Metastatic Liver Carcinoma in the Adrenal Gland (tissue), 2 donors: ENCODE data around the genes ZNF528 and ZNF611.

- PRO-cap, 2 experiments: no peak in any of the 2 experiments
These were observed 11.0 kb downstream of the PPP2R1A start for GRCh38 chr19:52200530-52201565.

DNA sequence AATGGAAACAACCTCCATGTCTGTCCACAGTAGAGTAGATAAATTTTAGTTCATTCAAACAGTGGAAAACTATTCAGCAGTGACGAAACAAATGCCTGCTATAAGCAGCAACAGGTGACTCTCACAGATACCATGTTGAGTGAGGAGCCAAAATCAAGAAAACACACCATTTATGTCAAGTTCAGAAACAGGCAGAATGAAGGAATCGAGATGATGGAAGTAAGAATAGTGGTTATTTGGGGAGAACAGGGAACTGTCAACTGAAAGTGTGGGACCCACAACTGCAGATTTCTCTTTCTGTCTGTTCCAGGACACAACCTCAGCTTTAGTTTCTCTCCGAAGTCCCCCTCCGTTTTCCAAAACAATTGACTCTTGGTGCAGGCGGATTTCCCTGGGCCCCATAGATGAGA lies 34.1 kb downstream of the PPP2R1A start:
- PRO-cap, 2 experiments: no peak in any of the 2 experiments

DNA sequence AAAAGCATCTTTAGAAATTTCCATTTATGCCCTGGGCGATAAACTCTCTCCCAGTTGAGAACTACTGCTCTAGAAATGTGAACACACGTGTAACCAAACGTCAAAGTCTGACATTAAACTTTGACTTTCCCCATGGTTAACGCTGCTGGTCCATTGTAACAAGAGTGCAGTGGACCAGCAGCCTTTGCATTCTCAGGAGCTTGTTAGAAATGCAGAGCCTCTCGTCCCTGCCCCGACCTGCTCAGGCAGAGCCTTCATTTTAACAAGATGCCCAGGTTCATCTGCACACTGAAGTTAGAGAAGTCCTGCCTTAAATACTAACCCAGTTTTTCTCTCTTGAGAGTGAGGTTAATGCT lies 37.8 kb downstream of the PPP2R1A start:
- PRO-cap, 2 experiments: no peak in any of the 2 experiments

- PRO-cap, 2 experiments: no peak in any of the 2 experiments
These were observed 38.4 kb upstream of the ZNF766 start for GRCh38 chr19:52230876-52231517.

- PRO-cap, 2 experiments: no peak in any of the 2 experiments
These were observed 33.9 kb upstream of the ZNF766 start for GRCh38 chr19:52235413-52235945.

GRCh38 chr19:52269248-52269492 lies 217 bp upstream of the ZNF766 start:
- PRO-cap, 2 experiments: peak in 2 of 2 experiments; most common minus-strand start chr19:52269433 (in 2)

GRCh38 chr19:52285086-52285820 lies 11.7 kb upstream of the ZNF480 start:
- PRO-cap, 2 experiments: no peak in any of the 2 experiments

DNA sequence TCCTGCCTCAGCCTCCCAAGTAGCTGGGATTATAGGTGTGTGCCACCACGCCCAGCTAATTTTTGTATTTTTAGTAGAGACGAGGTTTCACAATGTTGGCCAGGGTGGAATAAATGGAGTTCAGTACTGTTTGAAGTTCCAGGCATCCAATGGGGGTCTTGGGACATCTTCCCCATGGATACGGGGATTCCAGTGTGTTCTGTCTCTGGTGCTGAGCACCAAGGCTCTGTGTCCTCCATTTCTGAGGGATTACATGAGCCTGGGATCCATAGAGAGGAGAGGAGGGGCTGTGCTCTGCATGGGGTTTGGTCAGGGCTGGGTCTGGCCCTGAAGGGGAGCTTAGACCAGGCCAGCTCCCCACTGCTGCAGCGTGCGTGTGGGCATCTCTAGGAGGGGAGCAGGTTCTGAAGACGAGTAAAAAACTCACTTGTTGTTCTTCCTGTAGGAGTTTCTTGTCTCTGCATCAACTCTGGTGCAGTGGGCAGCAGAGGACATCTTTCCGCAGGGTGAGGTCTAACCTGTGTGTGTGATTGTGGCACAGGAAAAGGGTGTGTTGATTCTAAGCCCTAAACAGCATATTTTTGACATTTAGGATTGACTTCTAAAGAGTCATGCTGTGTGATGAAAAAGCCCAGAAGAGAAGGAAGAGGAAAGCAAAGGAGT lies 3.0 kb downstream of the ZNF480 start:
- PRO-cap, 2 experiments: no peak in any of the 2 experiments

DNA sequence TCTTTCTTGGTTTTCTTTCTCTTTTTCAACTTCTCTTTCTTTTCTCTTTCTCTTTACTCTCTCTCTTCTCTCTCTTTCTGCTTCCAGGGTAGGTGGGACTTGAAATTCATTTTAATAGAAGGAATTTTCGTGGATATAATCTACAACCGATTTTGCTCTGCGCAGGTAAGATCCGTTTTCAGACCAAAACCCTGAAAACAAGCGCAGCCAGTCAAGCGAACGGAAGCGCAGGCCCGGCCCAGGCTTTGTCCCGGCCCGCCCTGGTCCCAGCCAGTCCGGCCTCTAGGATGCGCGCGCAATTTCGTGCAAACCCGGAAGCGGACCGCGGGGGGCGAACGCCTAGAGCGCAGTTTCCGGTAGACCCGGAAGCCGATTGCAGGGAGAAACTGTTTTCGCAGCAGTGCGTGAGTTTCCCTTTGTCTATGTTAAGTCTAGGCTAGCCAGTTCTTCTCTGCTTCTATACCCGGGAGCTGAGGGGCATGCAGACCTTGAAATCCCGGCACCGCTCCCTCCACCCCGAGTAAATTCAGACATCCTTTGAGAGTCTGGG lies at the start of gene ZNF528:
ZNF528 (plus strand) TSS at position 349 of the 550 bp plus-strand sequence.
- PRO-cap, 2 experiments: peak in 1 of 2 experiments; most common plus-strand start position 349 of the sequence (in 1); most common minus-strand start position 283 of the sequence (in 1)

DNA sequence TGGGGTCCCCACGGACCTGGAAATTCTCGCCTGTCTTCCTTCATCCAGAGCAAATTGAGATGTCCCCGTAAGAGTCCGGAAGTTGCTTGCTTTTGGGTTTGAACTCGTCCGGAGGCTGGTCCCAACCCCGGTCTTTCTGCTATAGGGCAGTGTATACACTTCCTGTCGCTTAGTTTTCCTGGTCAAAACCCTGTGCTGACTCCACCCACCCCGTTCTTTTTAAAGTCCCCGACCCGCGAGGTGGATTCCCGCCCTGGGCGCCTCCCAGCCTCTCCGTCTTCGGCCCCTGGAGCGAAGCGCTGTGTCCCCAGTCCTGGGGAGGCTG lies 8.6 kb downstream of the ZNF808 start:
- PRO-cap, 2 experiments: no peak in any of the 2 experiments

- PRO-cap, 2 experiments: no peak in any of the 2 experiments
These were observed 609 bp downstream of the ENSG00000269825 start for GRCh38 chr19:52689568-52690205.

DNA sequence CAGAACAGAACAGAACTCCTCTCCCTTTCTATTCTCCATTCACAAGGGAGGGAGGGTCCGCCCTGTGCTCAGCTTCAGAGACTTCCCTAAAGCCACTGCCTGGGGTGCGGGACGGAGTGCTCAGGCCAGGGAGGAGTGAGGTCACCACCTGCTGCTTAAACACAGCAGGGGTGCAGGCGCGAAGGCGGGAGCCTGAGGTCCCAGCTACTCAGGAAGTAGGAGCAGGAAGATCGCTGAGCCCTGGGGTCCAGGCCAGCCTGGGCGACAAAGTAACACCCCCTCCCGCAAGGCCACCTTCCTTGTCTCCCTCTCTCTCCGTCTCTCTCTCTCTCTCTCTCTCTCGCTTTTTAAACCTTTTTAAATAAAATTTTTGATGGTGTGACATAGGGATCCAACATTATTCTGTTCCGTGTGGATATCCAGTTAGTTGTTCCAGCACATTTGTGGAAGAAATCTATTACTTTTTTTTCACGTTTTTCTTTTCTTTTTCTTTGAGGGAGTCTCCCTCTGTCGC lies 574 bp upstream of the ENSG00000269825 start:
- PRO-cap, 2 experiments: no peak in any of the 2 experiments

DNA sequence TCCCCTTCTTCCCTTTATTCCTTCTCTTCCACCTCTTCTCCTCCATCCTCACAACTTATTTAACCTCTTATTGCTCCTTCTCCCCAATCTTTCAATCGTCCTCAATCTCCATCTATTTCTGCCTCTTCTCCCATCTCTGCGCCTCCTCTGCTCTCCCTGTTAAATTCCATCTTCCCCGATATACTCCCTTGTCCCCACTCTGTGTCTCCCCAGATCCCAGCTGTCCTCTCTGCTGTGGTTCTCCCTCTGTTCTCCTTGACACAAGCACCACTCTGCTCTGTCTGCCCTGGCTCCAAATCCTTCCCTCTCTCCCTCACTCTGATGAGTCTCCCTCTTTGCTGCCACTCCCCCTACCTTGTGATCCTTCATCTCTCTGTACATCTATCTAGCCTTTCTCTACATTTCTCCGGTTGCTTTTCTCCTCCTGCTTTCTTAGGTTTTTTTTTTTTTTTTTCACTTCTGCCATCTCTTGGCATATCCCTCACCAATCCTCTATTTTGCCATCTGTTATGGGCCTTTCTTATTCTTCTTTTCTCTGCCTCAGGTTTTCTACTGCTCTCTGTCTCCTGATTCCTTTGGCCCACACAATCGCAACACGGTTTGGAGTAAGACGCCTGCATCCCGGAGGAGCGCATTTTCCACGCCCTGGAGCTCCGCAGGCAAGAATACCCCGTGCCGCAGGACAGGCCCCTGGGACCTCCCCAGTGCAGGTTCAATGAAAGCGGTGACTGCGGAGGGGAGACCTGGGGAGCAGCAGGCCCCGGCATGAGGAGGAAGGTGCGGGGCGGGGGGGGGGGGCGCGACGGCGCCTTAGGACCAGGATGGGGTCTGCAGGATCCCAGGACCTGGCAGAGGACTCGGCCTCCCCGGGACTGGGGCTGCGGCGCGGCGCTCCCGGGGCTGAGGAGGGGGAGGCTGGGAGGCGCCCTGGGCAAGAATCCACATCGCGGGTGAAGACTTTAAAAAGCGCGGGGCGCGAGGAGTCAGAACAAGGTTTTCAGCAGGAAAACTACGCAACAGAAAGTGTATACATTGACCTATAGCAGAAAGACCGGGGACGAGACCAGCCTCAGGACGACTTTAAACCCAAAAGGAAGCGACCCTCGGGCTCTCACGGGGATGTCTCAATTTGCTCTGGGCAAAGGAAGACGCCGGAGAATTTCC lies 711 bp downstream of the ZNF611 start:
- PRO-cap, 2 experiments: no peak in any of the 2 experiments

GRCh38 chr19:52734915-52735329 lies at the start of gene ZNF611:
Gene ZNF611, minus strand, starts transcription at chr19:52735044.
- PRO-cap, 2 experiments: peak in 2 of 2 experiments; most common plus-strand start chr19:52735164 (in 2); most common minus-strand start chr19:52735044 (in 2)

GRCh38 chr19:53089647-53090434 lies 13.4 kb downstream of the ZNF160 start:
- PRO-cap, 2 experiments: no peak in any of the 2 experiments

DNA sequence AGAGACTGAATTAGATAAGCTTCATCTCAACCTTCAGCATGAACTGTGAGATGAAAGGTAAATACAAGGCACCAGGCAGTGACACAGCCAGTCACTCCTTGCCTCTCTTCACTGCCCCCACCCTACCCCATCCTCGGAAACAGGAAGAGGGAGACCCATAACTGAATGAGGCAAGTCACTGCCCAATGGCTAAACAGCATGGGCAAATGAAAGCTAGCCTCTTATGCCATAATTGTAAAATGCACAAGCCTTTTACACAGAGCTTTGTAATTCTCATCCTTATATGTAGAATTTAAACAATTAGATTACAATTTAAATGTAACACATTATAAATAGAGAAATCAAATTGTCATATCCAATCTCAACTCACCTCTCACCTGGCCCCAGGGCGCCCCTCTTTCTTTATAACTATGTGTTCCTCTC lies 1.6 kb downstream of the ZNF160 start:
- PRO-cap, 2 experiments: no peak in any of the 2 experiments

DNA sequence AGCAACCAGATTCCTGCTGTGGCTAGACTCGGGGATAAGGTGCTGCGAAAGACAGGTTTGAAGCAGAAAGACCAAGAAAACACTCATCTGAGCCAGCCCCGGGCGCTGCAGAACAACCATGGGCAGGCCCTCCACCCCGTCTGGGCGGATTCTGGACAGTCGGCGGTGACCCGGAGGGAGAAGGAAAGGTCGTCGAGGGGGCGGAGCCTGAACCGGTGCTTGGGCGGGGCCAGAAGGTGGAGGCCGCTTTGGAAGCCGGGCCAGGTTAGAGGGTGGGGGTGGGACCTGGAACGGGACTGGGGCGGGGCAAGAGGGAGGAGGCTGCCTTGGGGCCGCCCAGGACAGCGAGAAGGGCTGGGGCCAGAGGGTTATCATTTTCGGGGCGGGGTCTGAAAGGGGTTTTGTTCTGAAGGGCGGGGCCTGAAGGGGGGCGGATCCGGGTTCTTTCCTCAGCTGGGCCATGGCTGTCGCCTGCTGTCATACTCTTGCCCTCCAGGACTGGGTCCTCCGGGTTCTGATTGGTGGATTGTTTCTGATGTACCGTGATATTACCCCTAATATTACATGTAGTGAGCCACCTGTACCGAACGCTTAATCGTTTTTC lies 4.9 kb upstream of the ZNF765 start:
- PRO-cap, 2 experiments: peak in 2 of 2 experiments; most common minus-strand start position 142 of the sequence (in 2)

- PRO-cap, 2 experiments: peak in 2 of 2 experiments; most common plus-strand start chr19:53537318 (in 2)
These were observed 860 bp upstream of the ZNF331 start for GRCh38 chr19:53537079-53537491.

GRCh38 chr19:53539895-53540521 lies 2.1 kb downstream of the ZNF331 start:
- PRO-cap, 2 experiments: no peak in any of the 2 experiments

GRCh38 chr19:53866045-53866822 lies 1.4 kb upstream of the MYADM start:
- PRO-cap, 2 experiments: peak in 1 of 2 experiments; most common plus-strand start chr19:53866410 (in 1); most common minus-strand start chr19:53866349 (in 1)